LNCaP clone FGC (cell line): ENCODE measurements around the genes ATMIN, C16orf46, GAN and PLCG2.

GRCh38 chr16:81035311-81036019 lies at the start of gene ATMIN:
TSS of gene ATMIN (plus strand) at chr16:81035842.
- RRBS, 2 experiments = under 1 to 2% methylated on average over 18 of the region's 60 CpGs

- RRBS, 2 experiments = no CpG with 5 or more reads among the region's 11 CpGs
Observed at GRCh38 chr16:81045532-81046167, 10.0 kb downstream of the ATMIN start.

- RRBS, 2 experiments = under 1 to 2% methylated on average over 24 of the region's 58 CpGs
Observed at GRCh38 chr16:81076546-81077411, at the start of gene C16orf46. TSS of gene C16orf46 (minus strand) at chr16:81077238.

DNA sequence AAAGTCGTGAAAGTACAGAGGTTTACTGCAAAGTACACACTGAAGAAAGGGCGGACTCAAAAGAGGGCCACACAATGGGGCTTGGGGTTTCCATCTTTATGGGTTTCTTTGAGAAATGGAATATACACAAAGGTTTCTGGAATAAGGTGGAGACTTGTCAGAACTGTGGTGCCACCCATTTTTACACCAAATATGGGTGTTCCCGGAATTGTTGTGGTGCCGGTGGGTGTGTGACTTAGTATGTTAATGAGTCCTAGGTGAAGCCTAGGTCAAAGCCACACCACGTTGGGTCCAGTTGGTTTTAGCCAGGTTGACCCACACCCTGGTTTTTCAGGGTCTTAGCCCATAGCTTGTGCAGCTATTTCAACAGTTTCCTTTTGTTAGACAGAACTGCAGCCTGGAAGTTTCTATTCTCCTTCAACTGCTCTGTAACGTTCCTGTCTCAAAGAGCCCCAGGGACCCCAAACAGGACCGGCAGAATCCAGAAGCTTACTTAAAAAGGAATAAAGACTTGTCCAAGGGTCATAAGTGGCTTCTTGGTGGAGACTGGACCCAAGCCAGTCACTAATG lies 655 bp upstream of the GCSH start:
- RRBS, 2 experiments = no CpG with 5 or more reads among the region's 7 CpGs

DNA sequence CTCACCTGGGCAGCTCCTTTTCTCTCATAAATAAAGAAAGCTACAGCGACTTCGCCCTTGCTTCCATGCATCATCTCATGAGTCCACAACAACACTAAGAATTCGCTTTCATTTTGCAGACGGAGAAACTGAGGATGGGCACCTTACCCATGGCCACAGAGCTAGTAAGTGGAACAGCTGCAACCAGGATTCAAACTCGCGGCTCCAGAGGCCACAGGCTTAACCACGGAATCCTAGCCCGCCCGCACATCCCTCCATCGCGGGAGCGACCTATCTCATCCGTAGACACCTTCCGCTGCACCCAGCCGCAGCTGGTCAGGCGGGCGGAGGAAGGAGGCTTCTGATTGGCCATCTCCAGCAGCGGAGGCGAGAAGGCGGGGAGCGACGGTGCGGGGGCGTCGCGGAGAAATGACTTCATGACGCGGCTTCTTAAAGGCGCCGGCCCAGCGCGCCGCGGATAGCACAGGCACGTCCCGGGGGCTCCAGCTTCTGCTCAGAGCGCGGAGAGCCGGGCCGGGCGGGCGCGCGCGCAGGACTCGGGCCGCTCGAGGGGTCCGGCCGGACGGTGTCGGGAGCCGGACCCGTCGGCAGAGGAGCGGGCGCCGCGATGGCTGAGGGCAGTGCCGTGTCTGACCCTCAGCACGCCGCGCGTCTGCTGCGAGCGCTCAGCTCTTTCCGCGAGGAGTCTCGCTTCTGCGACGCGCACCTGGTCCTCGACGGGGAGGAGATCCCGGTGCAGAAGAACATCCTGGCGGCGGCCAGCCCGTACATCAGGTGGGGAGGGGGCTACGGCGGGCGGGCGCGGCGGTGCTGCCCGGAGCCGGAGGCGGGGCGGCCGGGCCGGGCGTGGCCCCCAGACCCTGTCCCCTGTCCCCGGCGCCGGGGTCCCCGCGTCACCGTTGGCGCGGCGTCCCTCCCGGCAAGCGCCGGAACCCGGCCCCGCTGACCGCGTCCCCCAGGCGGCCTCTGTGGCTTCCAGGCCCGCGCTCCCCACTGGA lies at the start of gene GAN:
Gene GAN (plus strand): TSS at position 456 of the 998 bp plus-strand sequence.
- RRBS, 2 experiments = under 1 to 2% methylated on average over 35 of the region's 110 CpGs

DNA sequence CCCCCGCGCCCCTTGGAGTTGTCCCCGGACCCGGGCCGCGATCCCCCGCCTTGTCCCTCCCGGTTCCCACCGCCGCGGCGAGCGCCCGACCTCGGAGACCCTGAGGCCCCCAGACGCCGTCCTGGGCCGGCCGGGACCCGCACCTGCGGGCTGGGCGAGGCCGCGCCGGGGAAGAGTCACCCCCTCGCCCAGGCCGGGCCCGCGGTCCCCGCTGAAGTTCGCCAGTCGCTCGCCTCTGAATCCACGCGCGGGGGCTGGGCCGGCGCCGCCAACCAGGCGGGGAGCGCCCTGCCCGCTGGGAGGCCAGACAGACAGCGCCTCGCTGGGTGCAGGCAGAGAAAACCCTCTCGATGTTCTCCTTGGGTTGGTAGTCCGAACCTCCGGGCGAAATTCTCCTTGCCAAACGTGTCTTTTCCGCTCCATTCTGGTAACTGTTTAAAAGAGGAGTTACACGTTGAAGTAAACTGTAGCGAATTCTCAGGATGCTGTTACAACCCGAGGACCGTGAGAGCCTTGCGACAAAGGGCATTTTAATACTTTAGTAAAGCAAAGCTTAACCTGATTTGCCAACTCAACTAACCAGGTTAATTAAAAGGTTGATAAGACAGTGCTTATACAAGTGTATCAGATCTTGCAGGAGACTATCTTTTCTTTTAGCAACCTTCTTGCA lies 878 bp downstream of the GAN start:
- RRBS, 2 experiments = 2% methylated on average over 18 to 32 of the region's 55 CpGs

DNA sequence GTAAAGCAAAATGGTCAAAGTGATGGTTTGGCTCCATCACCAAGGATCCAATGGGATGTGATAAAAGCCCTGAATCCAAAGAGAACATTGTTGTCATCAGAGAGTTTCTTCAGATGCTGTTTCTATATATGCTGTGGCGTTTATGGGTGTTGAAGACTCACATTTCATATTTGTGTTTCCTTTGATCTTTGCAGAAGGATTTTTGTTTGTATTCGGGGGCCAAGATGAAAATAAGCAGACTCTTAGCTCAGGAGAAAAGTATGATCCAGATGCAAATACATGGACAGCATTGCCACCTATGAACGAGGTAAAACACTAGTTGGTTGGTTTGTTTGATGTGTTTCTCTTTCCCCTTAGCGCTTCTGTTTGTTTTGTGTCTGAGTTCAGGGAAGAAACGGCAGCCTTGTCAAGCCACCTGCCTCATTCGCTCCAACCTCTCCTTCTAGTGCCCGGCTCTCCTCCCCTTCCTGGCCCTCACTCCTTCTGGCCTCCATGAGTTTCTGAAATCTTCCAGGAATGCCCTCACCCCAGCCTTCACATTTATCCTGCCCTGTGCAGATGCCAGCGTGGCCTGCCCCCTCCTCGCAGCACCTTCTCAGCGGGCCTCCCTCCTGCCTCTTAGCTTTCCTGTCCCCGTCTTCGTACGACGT lies 47.7 kb downstream of the GAN start:
- RRBS, 2 experiments = no CpG with 5 or more reads among the region's 14 CpGs

- RRBS, 2 experiments = no CpG with 5 or more reads among the region's 24 CpGs
Observed at GRCh38 chr16:81446028-81446923, 1.7 kb downstream of the CMIP start.

DNA sequence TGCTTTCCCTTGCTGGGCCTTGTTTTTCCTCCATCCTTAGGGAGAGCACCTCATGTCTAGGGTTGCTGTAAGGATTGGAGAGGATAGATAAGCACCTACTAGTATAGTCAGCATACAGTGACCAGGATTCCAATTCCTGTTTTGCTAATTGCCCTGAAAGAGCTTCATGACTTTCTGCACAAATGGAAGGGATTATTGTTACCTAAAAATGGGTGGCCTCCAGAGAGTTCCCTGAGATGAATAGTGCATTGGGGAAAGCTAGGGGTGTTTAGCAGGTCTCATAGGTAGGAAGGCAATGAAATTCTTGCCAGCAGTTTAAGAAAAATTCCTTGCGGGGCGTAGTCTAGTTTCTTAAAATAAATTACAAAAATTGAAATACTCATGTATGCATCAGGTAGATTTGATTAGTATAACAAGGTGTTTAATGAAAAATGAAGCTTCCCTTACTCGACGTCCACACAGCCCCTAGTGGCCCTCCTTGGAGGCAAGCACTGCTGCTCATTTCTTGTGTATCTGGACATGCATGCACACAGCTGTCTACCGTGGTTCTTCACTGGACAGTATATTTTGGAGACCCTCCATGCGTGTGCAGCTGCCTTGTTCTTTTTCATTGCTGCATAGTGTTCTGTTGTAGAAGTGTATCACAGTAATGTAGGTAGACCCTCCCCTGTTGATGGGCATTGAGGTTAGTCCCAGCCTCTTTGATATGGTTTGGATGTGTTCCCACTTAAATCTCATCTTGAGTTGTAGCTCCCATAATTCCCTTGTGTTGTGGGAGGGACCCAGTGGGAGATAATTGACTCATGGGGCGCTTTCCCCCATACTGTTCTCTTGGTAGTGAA lies 6.0 kb downstream of the CMIP start:
- RRBS, 2 experiments = no CpG with 5 or more reads among the region's 7 CpGs

DNA sequence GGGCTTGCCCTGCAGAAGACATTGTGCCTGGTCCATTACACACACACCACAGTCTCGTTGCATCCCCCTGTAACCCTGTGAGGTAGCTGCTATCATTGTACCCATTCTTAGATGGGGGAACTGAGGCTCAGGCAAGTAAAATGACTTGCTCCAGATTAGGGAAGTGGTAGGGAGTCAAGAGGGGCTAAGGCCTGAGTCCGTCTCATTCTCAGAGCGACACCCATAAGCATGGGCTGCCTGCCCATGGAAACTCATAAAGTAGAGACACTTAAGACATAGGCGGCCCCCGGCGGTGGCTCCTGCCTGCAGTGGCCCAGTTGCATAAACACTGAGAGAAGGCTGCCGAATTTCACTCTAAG lies 93.4 kb downstream of the CMIP start:
- RRBS, 2 experiments = no CpG with 5 or more reads among the region's 7 CpGs

GRCh38 chr16:81542749-81543014 lies 98.1 kb downstream of the CMIP start:
- RRBS, 2 experiments = no CpG with 5 or more reads among the region's 6 CpGs

DNA sequence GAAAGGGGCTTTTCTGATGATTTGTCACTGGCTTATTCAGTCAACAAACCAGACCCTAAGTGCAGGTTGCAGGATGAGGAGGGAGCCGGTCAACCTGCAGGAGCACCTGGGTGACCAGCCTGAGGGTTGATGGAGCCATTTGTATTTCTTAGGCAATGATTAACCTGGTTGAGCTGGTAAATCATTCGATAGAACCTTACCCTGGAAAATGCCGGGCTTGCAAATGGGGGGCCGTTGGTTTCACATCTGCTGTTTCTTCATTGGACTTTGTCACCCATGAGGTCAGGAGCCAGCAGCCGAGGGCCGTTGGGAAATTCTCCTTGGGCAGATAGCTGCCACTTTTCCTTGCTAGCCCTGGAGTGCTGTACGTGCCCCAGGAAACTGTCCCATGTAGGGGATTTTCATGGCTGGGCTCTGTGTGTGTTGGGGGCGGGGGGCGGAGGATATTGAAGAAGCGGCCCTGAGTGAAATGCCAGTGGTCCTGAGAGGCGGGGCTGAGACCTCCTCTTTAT lies 104.6 kb downstream of the CMIP start:
- RRBS, 2 experiments = 80% methylated on average over 1 of the region's 11 CpGs; no CpG with 5 or more reads in 1 of the 2 experiments

DNA sequence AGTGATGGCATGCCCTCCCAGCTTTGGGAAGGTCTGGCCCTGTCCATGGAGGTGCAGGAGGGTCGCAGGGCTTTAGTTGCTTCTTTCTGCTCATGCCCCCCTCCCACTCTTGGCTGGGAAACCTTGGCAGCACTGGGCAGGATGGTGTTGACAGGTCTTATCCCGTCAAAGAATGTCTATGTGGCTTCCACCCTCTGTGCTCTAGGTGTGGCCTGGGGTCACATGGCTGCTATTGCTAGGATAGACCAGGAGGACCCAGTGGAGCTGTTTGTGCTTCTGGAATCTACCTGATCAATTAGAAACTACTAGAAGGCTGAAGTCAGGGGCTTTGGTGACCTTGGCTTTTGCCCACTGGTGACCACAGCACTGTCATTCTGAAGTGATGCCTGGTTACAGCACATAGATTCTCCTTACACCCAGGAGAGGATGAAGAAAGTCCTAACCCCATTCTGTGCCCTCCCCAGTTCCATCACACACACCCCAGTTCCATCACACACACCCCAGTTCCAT lies 105.8 kb downstream of the CMIP start:
- RRBS, 2 experiments = no CpG with 5 or more reads among the region's 2 CpGs

- RRBS, 2 experiments = no CpG with 5 or more reads among the region's 25 CpGs
Observed at GRCh38 chr16:81616299-81617263, 162.5 kb upstream of the PLCG2 start.

GRCh38 chr16:81625077-81625612 lies 153.9 kb upstream of the PLCG2 start:
- RRBS, 2 experiments = no CpG with 5 or more reads among the region's 6 CpGs

DNA sequence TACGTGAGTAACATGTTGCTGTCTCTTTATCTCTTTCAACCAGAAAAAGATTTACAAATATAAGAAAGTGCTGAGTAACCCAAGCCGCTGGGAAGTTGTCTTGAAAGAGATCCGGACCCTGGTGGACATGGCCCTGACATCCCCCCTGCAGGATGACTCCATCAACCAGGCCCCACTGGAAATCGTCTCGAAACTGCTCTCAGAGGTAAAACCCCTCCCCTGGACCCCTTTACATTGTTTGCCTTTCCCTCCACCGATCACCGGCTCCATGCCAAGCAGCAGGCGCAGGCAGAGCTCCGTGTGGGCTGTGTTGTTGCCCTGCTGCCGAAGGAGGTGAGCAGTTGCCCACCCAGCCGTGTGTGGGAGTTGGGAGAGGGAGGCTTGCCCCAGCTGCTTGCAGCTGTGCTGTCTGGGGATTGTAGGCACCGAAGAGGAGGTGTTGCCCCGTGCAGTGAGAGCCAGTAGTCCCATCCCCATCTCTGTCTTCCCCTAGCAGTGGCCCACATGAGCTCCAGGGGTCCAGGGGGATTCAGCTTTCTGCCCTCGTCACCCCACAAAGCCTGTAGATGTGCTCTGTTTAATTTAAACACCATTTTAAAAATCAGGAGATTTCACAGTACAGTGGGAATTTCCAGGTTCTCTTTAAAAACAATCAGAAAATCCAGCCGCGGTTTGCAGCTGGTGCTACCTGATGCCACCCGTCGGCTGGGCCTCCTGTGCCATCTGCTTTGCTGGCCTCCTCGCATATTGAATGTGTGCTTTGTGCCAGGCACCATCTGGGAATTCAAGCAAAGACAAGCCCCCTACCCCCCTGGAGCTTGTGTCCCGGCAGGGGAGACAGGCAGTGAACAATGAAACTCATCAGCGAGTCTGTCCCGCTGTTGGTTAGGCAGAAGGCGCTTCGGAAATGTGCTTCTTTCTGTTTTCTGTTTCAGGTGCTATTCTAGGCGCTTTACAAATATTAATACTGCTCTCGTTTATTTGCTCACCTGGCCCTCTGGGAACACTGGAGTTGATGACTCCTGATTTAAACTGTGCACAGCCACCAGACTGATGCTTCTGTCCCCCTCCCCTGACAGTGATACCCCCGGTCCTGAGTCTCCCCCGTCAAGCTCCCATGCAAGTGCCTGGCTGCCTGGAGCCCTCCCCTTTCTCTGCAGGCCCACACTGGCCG lies 126.5 kb upstream of the PLCG2 start:
- RRBS, 2 experiments = 100% methylated on average over 1 of the region's 29 CpGs; no CpG with 5 or more reads in 1 of the 2 experiments

GRCh38 chr16:81692935-81694450 lies 85.6 kb upstream of the PLCG2 start:
- RRBS, 2 experiments = 55% methylated on average over 1 of the region's 40 CpGs; no CpG with 5 or more reads in 1 of the 2 experiments

DNA sequence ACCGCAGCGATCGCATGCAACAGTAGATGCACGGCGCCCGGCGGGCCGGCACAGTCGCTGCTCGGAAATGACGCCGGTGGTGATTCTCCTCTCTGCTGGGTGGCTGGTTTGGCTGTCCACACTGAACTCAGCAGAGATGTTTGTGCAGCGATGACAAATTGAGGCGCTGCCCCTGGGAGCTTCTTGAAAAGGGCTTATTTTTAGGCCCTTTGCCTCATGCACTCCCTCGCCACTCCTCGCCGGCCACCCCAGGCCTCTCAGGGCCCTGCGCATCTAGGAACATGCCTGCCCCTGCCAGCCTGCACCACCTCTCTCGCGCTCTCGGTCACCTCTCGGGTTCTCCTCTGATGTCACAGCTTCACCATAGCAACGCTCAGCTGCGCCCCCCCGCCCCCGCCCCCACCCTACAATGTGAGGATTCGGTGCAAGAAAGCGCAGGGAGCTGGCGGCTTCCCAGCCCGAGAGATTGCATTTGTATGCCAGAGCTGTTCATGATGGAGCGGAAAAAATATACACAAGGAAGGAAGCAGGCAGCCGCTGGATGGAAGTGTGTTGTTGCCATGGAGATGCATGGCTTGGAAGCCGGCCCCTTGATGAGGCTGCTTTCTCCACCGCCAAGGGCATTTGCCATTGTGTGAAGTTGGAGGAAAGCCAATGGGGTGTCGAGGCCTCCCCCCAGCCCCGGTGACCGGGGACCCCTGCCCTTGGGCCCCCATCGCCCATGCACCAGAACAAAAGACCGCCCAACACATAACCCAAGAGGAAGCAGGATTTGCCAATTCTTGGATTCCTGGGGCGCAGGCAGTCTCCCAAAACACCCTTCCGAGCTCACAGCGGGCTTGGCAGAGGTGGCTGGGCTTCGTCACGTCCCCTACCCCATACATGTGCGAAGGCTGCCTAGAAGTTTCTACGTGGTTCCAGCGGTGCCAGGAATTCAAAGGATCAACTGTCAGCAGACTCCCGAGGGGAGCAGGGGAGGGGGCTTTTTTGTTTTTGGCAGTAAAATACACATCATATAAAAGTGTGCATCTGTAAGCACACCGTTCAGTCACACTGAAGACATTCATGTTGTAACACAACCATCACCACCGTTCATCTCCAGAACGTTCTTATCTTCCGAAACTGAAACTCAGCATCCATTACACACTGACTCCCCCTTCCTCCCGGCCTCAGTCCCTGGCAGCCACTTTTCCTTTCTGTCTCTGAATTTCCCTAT lies 81.1 kb upstream of the PLCG2 start:
- RRBS, 2 experiments = 91 to 96% methylated on average over 6 to 10 of the region's 53 CpGs

GRCh38 chr16:81778739-81779411 lies at the start of gene PLCG2:
TSS of gene PLCG2 (plus strand) at chr16:81779291.
- RRBS, 2 experiments = under 1% methylated on average over 29 of the region's 67 CpGs

GRCh38 chr16:81783918-81784563 lies 5.0 kb downstream of the PLCG2 start:
- RRBS, 2 experiments = no CpG with 5 or more reads among the region's 5 CpGs